Measurements from ENCODE around the genes TMEM82, SPEN and FAM131C.

DNA sequence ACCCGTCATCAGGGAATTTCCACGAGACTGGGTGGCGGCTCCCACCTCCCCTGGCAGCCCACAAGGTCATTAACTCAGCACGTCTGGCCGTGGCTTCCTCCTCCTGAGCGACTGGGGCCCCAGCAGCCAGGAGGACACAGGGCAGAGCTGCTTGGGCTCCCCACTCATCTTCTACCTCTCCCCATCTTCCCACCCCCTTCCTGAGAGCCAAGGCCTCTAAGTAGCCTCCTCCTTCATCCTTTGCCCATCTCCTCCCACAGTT lies 15.7 kb upstream of the TMEM51 start:
- PRO-cap, 3 experiments, result no peak in any of the 3 experiments
- RAMPAGE, long total RNA, 2 experiments, result no peak in any of the 2 experiments
- RRBS, result no CpG with 5 or more reads among the region's 6 CpGs

DNA sequence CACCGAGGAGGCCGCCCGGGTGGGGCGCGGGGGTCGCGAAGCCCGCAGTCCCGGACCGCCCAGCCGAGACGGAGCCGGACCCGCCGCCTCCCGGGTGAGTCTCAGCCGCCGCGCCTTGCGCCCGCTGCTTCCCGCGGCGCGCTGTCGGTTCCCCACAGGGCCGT lies 196 bp downstream of the TMEM51 start:
- PRO-cap, 3 experiments, result no peak in any of the 3 experiments
- RAMPAGE, long total RNA, 2 experiments, result no peak in any of the 2 experiments
- RRBS, result 2% methylated on average over 9 of the region's 27 CpGs

DNA sequence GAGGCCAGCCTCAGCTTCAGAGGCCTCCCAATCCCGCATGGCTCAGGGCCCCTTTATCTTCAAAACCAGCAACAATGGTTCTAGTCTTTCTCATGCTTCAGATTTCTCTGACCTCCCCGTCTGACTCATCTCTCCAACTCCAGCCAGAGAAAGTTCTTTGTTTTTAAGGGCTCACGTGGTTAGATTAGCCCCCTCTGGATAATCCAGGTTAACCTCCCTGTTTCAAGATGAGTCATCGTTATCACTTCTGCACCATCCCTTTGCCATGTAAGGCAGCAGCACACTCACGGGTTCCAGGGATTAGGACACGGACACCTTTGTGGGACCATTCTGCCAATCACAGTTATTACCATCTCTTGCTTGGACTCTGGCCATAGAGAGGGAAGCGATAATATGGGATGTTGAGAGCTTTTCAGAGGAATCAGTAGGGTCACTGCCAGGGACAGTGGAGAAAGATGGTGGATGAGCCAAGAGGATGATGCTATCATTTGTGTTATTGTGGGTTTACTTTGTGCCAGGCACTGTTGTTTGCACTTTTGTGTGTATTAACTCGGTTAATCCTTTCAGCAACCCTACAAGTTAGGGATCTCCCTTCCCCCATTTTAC lies 13.7 kb downstream of the FHAD1 start:
- PRO-cap, 3 experiments, result no peak in any of the 3 experiments
- RAMPAGE, long total RNA, 2 experiments, result no peak in any of the 2 experiments
- RRBS, result no CpG with 5 or more reads among the region's 8 CpGs

GRCh38 chr1:15322940-15323553 lies 76.0 kb downstream of the FHAD1 start:
- PRO-cap, 3 experiments, result peak in 2 of 3 experiments; most common plus-strand start chr1:15323360 (in 1); most common minus-strand start chr1:15323093 (in 2)
- RAMPAGE, long total RNA, 2 experiments, result no peak in any of the 2 experiments
- RRBS, result no CpG with 5 or more reads among the region's 16 CpGs

GRCh38 chr1:15324310-15324783 lies 77.3 kb downstream of the FHAD1 start:
- PRO-cap, 3 experiments, result no peak in any of the 3 experiments
- RAMPAGE, long total RNA, 2 experiments, result no peak in any of the 2 experiments
- RRBS, result no CpG with 5 or more reads among the region's 12 CpGs

GRCh38 chr1:15341986-15342327 lies 67.7 kb upstream of the EFHD2 start:
- PRO-cap, 3 experiments, result no peak in any of the 3 experiments
- RAMPAGE, long total RNA, 2 experiments, result no peak in any of the 2 experiments
- RRBS, result no CpG with 5 or more reads among the region's 5 CpGs

DNA sequence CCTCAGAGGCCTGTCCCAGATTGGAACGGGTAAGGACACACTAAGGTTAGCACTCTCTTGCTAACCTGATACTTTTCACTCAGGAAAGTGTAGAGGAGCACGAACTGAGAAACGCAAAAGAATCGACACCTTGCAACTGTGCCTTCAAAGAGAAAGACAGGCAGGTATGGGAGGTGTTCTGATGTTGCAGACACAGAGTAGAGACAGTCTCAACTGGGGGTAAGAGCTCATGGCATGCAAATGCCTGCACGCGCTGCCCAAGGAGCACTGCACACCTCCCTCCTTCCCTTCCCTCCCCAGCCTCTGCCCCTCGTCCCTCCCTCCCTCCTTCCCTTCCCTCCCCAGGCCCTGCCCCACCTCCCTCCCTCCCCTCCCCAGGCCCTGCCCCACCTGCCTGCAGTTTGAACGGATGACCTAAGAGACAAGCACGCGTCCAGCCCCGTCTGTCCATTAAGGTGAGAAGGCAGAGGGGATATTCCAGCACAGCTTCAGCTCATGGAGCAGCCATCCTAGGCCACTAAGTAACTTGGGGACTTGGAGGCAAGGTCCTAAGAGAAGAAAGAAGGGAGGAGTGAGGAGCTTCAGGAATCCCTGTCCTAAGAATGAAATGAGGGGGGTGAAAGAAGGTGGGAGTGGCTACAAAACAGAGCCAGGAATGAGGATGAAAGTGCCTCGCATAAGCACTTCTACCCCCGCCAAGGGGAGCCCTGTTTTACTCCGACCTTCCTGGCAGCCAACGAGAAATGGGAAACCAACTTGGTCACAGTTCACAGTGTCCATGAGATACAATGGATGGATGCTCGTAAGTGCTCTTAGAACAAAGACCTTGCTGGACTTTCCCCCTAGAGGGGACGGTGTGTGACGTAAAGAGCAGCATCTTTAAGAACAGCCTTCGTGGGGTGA lies 21.5 kb upstream of the EFHD2 start:
- PRO-cap, 3 experiments, result no peak in any of the 3 experiments
- RAMPAGE, long total RNA, 2 experiments, result no peak in any of the 2 experiments
- RRBS, result no CpG with 5 or more reads among the region's 19 CpGs

DNA sequence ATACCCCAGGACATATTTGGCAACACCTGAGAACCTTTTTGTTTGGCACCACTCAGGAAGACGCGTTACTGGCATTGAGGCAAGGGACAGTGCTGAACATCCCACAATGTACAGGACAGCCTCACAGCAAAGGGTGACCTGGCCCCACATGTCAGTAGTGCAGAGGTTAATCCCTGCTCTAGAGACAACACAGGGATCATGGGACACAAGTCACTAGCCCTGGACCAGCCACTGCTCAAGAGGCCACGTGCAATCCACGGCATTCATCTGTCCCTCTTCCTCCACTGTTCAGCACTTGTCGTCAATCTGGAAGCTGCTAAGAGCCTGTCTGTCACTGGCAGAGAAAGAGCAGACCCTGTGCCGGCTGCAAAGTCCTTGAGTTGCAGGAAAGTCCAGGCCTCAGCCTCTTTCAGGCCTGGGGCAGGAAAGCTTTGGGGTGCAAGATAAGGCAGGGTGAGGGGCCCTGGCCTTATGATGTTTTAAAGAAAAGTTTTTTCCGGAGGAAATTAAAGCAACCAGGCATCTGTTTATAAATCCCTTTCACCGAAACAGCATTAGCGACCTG lies 16.7 kb downstream of the CELA2B start:
- PRO-cap, 3 experiments, result no peak in any of the 3 experiments
- RAMPAGE, long total RNA, 2 experiments, result no peak in any of the 2 experiments
- RRBS, result no CpG with 5 or more reads among the region's 9 CpGs

- PRO-cap, 3 experiments, result no peak in any of the 3 experiments
- RAMPAGE, long total RNA, 2 experiments, result no peak in any of the 2 experiments
- RRBS, result 2% methylated on average over 2 of the region's 18 CpGs
Measured at GRCh38 chr1:15617927-15618677, 844 bp downstream of the DDI2 start.

GRCh38 chr1:15691427-15691968 lies 7.4 kb downstream of the PLEKHM2 start:
- PRO-cap, 3 experiments, result peak in 1 of 3 experiments; most common minus-strand start chr1:15691603 (in 1)
- RAMPAGE, long total RNA, 2 experiments, result no peak in any of the 2 experiments
- RRBS, result no CpG with 5 or more reads among the region's 11 CpGs

- PRO-cap, 3 experiments, result no peak in any of the 3 experiments
- RAMPAGE, long total RNA, 2 experiments, result no peak in any of the 2 experiments
- RRBS, result no CpG with 5 or more reads among the region's 2 CpGs
Measured at GRCh38 chr1:15714440-15714894, 21.6 kb upstream of the SLC25A34 start.

DNA sequence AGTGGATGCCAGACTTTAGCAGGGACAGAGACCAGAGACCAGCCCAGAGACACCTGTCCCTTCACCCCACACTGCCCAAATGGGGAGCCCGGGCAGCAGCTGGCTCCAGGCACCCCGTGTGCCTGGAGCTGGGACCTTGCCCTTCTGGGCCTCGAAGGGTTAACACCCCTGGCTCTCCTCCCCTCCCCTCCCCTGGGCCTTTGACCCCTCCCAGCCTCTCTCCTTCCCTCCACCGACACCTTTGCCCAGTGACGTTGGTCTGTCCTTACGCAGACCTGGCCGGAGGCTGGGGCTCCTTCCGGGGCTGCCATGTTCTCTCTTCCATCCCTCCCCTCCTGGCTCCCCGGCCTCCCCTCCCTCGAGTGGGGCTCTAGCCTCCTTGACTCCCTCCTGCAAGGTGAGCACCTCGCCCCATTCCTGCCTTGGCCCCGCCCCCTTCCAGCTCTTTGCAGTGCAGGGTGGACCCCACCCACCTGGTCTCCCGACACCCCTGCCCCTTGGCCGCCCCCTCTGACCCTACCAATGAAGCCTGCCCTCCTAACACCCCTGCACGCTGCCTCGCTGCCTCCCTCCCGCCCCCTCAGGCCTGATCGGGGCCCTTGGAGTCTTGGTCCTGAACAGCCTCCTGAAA lies at the start of gene TMEM82:
Gene TMEM82, plus strand, starts transcription at position 249 of the 631 bp plus-strand sequence.
- PRO-cap, 3 experiments, result no peak in any of the 3 experiments
- RAMPAGE, long total RNA, 2 experiments, result no peak in any of the 2 experiments
- RRBS, result no CpG with 5 or more reads among the region's 18 CpGs

GRCh38 chr1:15758091-15758541 lies 479 bp upstream of the FBLIM1 start:
- PRO-cap, 3 experiments, result no peak in any of the 3 experiments
- RAMPAGE, long total RNA, 2 experiments, result no peak in any of the 2 experiments
- RRBS, result 3% methylated on average over 8 of the region's 20 CpGs

- PRO-cap, 3 experiments, result peak in 3 of 3 experiments; most common plus-strand start chr1:15848463 (in 3); most common minus-strand start chr1:15847570 (in 3)
- RAMPAGE, long total RNA, 2 experiments, result no peak in any of the 2 experiments
- RRBS, result 1% methylated on average over 75 of the region's 165 CpGs
Measured at GRCh38 chr1:15847358-15848493, at the start of gene SPEN. Gene SPEN (plus strand): TSS chr1:15847707.

GRCh38 chr1:15939168-15940319 lies 36.4 kb downstream of the ZBTB17 start:
- PRO-cap, 3 experiments, result peak in 2 of 3 experiments; most common minus-strand start chr1:15939579 (in 2)
- RAMPAGE, long total RNA, 2 experiments, result no peak in any of the 2 experiments
- RRBS, result 64% methylated on average over 4 of the region's 25 CpGs

GRCh38 chr1:15951295-15951951 lies 24.5 kb downstream of the ZBTB17 start:
- PRO-cap, 3 experiments, result no peak in any of the 3 experiments
- RAMPAGE, long total RNA, 2 experiments, result no peak in any of the 2 experiments
- RRBS, result 18% methylated on average over 5 of the region's 18 CpGs

DNA sequence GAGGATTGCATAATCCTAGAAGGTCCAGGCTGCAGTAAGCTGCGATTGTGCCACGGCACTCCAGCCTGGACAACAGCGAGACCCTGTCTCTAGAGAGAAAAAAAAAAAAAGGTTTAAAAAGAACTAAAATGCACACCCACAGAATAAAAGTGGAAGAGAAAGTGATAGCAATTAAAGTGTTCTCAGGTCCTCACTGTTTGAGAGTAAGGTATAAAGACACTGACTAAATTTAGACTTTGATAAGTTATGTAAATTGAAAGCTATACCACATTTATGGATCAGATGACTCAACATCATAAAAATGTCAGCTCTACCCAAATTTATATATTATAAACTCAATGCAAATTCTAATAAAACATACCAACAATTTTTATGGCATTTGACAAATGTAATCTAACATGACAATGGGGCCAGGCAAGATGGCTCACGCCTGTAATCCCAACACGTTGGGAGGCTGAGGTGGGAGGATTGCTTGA lies 11.8 kb downstream of the ZBTB17 start:
- PRO-cap, 3 experiments, result no peak in any of the 3 experiments
- RAMPAGE, long total RNA, 2 experiments, result no peak in any of the 2 experiments
- RRBS, result no CpG with 5 or more reads among the region's 5 CpGs

GRCh38 chr1:15982783-15983302 lies 6.9 kb upstream of the ZBTB17 start:
- PRO-cap, 3 experiments, result no peak in any of the 3 experiments
- RAMPAGE, long total RNA, 2 experiments, result no peak in any of the 2 experiments
- RRBS, result no CpG with 5 or more reads among the region's 2 CpGs

GRCh38 chr1:16019481-16020003 lies 1.7 kb upstream of the HSPB7 start:
- PRO-cap, 3 experiments, result no peak in any of the 3 experiments
- RAMPAGE, long total RNA, 2 experiments, result no peak in any of the 2 experiments
- RRBS, result no CpG with 5 or more reads among the region's 13 CpGs

- PRO-cap, 3 experiments, result peak in 2 of 3 experiments; most common plus-strand start chr1:16073743 (in 1); most common minus-strand start chr1:16073651 (in 2)
- RAMPAGE, long total RNA, 2 experiments, result no peak in any of the 2 experiments
- RRBS, result 1% methylated on average over 48 of the region's 74 CpGs
Measured at GRCh38 chr1:16073398-16074172, at the start of gene FAM131C. Gene FAM131C (minus strand): TSS chr1:16073651.